ENCODE measurements around a stretch of chr7.

DNA sequence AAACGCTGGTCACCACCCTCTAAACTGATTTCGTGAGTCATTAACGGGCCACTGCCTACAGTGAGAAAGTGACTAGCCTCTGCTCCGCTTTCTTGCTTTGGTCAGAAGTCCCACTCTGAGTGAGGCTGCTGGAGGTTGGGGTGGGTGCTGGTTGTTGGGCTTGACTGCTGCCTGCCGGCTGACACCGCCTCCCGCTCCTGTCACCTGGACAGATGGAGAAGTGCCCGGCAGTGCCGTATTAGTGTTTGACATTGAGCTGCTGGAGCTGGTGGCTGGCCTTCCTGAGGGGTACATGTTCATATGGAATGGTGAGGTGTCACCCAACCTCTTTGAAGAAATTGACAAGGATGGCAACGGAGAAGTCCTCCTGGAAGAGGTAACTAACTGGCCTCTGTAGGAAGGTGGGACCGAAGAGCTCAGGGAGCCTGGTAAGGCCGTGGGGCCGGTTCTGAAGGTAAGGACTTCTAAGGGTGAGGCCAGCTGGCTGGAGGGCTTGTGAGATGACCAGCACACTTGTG is 45.3 kb downstream of the FKBP9 start:
- RAMPAGE, long total RNA: no peak
- RRBS: no CpG with 5 or more reads among the region's 13 CpGs

DNA sequence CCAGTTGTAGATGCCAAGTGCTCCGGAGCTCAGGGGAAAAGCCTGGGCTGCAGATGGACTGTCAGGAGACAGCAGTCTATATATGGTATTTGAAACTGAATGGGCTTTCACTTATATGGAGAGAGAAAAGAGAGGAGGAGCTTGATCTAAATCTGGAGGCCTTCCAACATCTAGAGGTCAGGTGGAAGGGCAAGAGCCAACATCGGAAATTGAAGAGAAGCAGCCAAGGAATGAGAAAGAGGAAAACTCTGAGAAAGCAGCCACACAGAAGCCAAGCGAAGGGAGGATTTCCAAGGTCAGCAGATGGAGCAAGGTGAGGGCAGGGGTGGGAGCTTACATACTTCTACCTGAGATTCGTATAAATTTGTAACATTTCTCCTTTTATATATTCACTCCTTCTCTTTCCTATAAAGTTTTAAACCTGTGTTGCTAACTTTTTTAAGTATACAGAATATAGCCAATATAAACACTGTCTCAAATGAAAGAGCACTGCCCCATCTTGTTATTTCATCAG is 350.6 kb upstream of the BMPER start:
- RAMPAGE, long total RNA: no peak
- RRBS: no CpG with 5 or more reads among the region's 4 CpGs

GRCh38 chr7:33722327-33723255 is 182.7 kb upstream of the BMPER start:
- RAMPAGE, long total RNA: no peak
- RRBS: 58% methylated on average over 1 of the region's 19 CpGs

GRCh38 chr7:33725826-33726229 is 179.5 kb upstream of the BMPER start:
- RAMPAGE, long total RNA: no peak
- RRBS: no CpG with 5 or more reads among the region's 2 CpGs

DNA sequence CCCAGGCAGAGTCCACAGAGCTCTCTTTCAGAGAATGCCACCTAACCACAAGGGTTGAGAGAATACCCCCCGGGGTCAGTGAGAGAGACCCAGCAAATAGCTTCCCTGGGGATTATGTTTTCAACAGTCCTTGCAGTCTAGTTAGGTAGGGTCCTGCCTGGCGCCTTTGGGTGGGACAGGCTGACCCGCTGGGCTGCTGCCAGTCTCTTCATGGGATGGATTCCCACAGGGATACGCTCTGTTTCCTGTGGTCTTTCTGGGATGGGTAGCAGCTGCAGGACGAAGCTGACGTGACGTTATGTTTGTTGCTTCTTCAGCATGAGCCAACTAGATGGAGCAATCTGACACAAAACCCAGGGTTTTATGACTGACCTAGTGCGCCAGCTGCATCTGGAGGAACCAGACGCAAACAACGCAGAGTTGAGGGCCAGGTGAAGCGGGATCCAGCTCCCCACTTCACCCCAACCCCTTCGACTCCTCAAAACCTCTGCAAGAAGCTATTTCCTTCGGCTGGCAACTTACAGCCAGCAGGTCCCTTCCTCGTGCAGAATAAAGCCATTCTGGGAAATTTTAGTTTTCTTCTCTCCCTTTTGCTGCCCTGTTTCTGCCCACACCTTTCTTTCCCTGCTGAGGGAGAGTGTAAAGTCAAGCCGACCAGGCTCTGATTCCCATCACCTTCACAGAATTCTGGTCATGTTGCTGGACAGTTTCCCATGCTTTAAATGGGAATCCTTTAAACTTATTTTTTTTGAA is 16.3 kb downstream of the BMPER start:
- RAMPAGE, long total RNA: no peak
- RRBS: no CpG with 5 or more reads among the region's 15 CpGs

GRCh38 chr7:34277075-34277388 is 371.7 kb downstream of the BMPER start:
- RAMPAGE, long total RNA: no peak
- RRBS: no CpG with 5 or more reads among the region's 2 CpGs

DNA sequence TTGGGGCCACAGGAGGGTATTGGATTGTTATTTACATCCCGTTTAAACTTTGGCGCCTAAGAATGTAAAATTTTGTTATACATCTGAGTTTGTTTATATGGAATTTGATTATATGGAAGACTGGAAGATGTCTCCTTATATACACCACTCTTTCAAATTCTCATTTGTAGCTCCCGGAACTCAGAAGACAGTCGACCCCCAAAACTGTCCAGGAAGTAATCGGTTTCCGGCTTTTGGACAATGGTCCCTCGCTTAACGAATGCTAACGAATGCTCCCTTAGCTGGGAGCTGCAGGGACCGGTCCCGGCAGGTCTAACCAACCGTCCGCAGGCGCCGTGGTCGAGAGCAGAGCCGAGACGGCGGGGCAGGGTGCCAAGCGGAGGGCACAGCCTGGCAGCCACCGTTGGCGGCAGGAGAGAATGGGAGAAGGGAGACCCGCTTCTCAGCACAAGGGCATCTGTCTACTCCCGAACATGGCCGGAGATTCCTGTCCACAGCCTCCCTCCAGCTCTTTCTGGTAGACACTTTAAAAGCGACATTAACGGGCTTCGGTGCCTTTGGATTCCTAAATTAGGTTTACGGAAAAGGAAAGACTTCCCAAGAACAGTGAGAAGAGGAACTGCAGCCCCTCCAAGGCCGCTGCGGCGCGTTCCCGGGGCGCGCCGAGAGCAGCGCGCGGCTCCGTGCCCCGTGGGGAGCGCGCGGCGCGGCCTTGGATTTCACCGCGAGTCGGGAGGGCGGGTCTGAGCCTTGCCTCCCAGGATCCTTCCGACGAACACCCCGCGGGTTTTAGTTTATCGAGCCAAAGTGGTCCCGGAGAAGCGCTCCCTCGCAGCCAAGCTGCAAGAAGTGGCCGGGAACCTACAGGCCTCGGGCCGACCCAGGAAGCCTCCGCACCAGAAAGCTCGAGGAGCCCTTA is 3.5 kb upstream of the TBX20 start:
- RAMPAGE, long total RNA: no peak
- RRBS: 6% methylated on average over 8 of the region's 64 CpGs

DNA sequence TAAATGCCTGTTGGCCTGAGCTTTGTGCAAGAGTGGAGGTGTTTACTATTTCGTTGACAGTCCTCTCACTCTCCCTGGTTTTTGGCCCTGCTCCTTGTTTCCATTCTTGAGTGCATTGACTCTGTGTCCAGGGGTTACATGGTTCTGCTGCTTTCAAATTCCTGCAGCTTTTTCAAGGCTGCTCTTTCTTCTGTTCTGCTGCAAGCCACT is 59.7 kb upstream of the TBX20 start:
- RAMPAGE, long total RNA: no peak
- RRBS: no CpG with 5 or more reads among the region's 1 CpG

- RAMPAGE, long total RNA: no peak
- RRBS: no CpG with 5 or more reads among the region's 9 CpGs
Measured at GRCh38 chr7:35374992-35375238, 121.0 kb upstream of the TBX20 start.

DNA sequence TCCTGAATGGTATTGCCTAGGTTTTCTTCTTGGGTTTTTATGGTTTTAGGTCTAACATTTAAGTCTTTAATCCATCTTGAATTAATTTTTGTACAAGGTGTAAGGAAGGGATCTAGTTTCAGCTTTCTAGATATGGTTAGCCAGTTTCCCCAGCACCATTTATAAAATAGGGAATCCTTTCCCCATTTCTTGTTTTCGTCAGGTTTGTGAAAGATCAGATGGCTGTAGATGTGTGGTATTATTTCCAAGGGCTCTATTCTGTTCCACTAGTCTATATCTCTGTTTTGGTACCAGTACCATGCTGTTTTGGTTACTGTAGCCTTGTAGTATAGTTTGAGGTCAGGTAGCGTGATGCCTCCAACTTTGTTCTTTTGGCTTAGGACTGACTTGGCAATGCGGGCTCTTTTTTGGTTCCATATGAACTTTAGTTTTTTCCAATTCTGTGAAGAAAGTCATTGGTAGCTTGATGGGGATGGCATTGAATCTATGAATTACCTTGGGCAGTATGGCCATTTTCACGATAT is 33.9 kb downstream of the HERPUD2 start:
- RAMPAGE, long total RNA: no peak
- RRBS: no CpG with 5 or more reads among the region's 4 CpGs

DNA sequence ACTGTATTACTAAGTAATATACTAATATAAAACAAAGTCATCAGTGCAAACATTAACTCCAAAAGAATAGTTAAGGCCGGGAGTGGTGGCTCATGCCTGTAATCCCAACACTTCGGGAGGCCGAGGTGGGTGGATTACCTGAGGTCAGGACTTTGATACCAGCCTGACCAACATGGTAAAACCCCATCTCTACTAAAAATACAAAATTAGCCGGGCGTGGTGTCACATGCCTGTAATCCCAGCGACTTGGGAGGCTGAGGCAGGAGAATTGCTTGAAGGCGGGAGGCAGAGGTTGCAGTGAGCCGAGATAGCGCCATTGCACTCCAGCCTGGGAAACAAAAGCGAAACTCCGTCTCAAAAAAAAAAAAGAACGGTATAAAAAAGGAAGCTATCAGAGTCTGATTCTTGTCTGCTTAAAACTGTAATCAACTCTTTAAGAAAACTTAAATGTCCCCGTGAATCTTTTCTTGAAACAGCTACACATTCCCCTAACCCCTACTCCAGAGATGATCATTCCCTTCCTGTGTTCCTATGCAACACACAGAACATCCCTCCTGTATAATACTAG is 4.4 kb downstream of the HERPUD2 start:
- RAMPAGE, long total RNA: no peak
- RRBS: no CpG with 5 or more reads among the region's 13 CpGs

GRCh38 chr7:35890529-35890999 is 89.7 kb downstream of the SEPTIN7 start:
- RAMPAGE, long total RNA: no peak

GRCh38 chr7:36036499-36037037 is 116.5 kb upstream of the EEPD1 start:
- RAMPAGE, long total RNA: no peak
- RRBS: no CpG with 5 or more reads among the region's 4 CpGs

- RAMPAGE, long total RNA: no peak
- RRBS: no CpG with 5 or more reads among the region's 9 CpGs
Measured at GRCh38 chr7:36082039-36082798, 70.8 kb upstream of the EEPD1 start.

DNA sequence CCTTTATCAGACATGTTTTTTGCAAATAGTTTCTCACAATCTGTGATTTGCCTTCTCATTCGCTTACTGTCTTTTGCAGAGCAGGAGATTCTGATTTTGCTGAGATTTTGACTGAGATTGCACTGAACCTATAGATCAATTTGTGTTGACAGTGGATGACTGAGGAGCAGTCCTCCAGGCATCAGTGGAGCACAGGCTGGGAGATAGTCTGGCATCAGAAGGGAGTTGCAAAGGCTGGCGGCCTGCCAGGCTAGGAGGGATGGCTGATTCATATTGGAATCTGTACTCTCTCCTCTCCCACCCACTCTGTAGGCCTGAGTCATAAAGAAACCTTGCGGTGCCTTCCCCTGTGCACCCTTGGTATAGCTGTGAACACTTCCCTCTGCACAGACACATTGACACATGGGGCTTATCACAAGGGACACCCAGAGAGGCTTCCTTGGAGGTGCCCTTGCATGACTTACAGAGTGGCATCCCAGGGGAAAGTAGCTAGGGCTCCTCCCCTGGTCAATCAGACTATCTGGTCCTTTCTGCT is 37.6 kb upstream of the EEPD1 start:
- RAMPAGE, long total RNA: no peak
- RRBS: no CpG with 5 or more reads among the region's 3 CpGs

DNA sequence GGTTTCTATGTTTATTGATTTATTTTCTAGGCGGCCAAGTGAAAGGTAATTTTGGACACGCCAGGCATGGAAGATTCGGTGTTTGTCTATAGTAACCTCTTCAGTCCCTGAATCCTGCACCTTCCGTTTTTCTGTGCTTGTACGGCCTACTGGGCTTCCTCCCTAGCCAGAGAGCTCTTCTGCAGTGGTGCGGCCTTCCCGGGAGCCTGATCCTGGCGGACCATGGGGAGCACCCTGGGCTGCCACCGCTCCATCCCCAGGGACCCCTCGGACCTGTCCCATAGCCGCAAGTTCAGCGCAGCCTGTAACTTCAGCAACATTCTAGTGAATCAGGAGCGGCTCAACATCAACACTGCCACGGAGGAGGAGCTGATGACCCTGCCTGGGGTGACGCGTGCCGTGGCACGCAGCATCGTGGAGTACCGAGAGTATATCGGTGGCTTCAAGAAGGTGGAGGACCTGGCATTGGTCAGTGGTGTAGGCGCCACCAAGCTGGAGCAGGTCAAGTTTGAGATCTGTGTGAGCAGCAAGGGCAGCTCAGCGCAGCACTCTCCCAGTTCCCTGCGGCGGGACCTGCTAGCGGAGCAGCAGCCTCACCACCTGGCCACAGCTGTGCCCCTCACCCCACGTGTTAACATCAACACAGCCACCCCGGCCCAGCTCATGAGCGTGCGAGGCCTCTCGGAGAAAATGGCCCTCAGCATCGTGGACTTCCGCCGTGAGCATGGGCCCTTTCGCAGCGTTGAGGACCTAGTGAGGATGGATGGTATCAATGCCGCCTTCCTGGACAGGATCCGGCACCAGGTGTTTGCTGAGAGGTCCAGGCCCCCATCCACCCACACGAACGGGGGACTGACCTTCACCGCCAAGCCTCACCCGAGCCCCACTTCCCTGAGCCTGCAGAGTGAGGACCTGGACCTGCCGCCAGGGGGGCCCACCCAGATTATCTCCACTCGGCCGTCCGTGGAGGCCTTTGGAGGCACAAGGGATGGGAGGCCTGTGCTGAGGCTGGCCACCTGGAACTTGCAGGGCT is 1.4 kb downstream of the EEPD1 start:
- RAMPAGE, long total RNA: no peak
- RRBS: no CpG with 5 or more reads among the region's 46 CpGs

DNA sequence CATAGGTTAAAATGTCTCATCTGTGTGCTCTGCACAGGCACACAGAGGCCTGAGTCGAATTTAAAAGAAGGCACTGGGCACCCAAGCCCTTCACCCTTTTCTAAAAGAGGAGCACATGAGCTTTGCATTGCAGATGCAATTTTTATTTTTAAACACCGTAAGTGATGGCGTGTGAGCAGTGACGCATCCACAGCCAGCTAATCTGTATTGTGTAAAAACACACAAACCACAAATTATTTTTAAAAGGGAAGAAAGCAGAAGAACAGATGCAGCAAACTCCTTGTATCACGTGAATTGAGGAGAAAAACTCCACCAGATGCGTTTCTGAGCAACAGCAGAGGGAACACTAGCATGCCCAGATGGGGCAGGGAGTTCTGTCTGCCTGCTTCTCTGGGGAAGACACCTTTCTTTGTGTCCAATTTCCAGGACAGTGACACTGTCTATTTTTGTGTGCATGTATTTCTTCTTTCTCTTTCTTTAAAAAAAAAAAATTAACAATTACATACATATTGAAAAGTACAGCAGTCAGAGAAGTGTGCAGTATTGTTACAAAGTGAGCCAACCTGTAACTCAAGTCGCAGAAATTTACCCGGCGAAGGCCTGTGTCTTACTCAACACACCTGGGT is 39.1 kb downstream of the EEPD1 start:
- RAMPAGE, long total RNA: no peak
- RRBS: no CpG with 5 or more reads among the region's 9 CpGs

DNA sequence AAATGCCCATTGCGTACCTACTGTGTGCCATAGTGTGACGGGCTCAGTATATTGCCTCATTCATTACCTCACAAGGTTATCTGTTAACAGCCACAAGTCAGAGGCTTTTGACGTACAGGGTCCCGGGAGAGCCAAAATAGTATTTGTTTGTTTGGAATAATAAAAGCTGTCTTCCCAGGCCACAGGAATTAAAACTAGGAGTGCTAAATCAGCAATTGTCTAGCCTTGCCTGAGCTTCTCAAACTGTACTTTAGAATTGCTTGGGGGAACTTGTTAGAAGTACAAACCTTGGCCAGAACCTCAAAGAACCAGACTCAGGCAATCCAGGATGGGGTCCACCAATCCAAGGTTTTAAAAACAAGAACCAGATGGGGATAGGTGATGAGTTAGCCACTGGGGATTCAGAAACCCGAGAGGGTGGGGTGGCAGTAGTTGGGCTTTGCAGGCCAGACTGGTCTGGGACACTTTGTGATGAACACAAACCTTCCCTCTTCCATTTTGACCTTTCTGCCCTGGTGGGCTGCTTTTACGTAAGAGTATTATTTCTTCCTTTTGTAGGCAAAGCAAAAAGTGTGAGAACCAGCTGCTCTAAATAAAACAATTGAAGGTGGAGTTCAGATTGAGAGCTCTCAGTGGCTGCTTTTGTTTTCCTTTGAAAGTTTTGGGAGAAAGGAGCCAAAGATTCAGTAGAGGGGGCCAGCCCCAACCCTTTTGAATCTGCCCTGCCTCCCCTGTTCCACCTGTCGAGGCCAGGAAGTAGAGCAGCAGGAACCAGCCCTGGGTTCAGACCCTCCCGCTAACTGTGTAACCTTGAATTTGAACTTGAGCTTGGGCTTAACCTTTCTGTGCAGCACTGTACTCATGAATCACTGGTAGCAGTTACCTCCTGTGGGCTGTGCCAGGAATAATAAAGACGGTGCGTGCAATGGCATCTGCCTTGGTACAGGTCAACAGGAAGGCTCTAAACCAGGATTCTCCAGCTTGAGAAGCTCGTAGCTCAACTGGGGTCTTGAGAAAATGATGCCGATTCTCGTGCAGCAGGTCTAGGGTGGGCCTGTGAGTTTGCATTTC is 90.2 kb downstream of the MATCAP2 start:
- RAMPAGE, long total RNA: no peak
- RRBS: no CpG with 5 or more reads among the region's 13 CpGs

DNA sequence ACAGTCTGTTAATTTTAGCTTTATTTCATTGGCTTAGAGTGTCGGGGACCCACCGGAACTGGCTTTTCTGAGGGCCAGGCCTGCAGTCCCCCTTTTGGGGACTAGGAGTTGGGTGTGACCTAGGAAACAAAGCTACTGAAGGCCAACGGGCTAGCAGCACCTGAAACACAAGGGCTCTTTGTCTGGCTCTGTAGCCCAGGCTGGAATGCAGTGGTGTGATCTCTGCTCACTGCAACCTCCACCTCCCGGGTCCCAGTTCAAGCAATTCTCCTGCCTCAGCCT is 820 bp upstream of the ANLN start:
- RAMPAGE, long total RNA: no peak
- RRBS: no CpG with 5 or more reads among the region's 4 CpGs

GRCh38 chr7:36391455-36392292 is 2.0 kb downstream of the ANLN start:
- RAMPAGE, long total RNA: no peak
- RRBS: no CpG with 5 or more reads among the region's 10 CpGs